Choroid plexus epithelial cell (primary cell): ENCODE measurements around a stretch of chr2.

DNA sequence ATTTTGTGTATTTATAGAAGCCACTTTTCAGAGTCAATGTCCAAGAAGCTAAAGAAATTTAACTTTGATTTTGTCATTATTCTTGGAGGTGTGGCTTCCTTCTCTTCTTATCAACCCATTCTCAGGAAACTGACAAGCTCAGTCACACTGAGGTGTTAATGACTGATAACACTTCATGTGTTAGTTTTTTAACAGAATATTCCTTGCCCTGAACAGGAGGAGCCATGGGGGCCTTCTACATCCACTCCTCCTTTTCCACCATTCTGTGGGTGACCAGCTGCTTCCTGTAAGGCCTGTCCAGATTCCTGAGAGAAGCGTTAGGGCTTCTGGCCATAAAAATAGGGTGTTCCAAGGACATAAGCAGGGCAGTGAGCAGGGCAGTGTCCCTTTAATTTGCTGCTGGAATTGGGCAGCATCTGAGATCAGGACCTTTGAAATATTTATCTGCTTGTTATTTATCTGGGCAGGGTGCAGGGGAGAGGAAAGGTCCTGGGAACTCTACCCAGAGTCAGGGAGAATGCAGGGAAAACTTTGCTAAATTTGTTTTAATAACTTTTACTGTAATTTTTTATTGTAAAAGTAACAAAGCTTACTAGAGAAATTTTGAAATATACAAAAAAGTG is 37.8 kb upstream of the EPAS1 start:
- RRBS, result no CpG with 5 or more reads among the region's 1 CpG

- RRBS, result under 1% methylated on average over 21 of the region's 87 CpGs
Observed at GRCh38 chr2:46298233-46299258, 1.3 kb downstream of the EPAS1 start.

DNA sequence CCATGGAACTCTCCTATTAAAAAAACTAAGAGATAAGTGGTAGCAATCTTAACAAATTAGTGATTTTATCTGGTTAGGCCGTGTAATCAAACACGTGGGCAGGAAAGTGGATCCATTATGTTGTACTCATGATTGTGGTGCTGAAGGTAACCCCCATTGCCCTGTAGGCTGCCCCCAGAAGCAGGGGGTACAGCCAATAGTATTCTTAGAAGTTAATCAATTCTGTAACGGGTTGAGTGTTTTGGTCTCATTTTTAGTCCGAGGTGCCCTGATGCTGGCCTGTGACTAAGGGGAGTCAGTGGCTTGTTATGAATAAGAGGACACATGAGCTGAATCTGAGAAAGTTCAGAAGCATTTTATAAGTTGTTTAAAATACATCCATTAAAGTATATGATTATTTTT is 8.5 kb downstream of the EPAS1 start:
- RRBS, result no CpG with 5 or more reads among the region's 4 CpGs

DNA sequence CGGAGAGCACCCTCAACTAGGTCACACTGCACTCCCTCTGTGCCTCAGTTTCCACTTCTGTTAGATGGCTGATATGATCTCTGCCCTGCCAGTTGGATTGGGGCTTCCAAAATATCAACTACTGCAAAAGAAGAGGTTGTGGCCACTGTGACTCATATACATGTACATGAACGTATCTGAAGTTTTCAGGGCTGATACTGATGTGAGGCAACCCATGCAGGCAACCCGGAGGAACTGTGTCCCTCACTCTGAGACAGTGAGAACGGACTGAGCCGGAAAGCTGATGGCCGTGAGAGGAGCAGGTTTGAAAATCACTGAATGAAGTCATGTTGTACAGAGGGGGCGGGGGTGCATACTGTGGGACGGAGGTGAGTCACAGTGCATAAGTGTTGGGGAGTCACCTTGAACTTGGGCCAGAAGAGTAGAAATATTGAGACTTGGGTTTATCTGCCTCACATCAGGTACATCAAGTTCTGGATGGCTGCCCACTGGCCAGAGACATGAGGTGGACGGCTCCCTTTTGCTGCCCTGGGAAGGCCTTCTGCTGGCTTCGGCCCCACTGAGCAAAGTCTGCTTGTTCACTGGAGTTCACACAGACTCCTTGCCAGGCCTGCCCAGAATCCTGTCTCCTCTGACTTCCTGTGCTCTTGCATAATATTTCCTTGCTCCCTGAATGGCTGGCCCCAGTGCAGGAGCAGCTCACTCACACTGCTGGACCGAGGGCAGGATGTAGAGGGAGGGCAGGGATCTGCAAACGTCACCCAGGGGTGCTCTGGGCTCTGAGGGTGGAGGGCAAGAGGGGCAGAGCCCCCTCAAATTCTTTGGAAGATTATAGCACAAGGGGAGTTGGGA is 18.0 kb downstream of the EPAS1 start:
- RRBS, result 0% methylated on average over 3 of the region's 12 CpGs

- RRBS, result no CpG with 5 or more reads among the region's 7 CpGs
Observed at GRCh38 chr2:46338442-46339139, 41.4 kb downstream of the EPAS1 start.

- RRBS, result no CpG with 5 or more reads among the region's 10 CpGs
Observed at GRCh38 chr2:46350322-46350833, 53.2 kb downstream of the EPAS1 start.

- RRBS, result no CpG with 5 or more reads among the region's 4 CpGs
Observed at GRCh38 chr2:46487871-46488519, 54.3 kb upstream of the RHOQ start.

DNA sequence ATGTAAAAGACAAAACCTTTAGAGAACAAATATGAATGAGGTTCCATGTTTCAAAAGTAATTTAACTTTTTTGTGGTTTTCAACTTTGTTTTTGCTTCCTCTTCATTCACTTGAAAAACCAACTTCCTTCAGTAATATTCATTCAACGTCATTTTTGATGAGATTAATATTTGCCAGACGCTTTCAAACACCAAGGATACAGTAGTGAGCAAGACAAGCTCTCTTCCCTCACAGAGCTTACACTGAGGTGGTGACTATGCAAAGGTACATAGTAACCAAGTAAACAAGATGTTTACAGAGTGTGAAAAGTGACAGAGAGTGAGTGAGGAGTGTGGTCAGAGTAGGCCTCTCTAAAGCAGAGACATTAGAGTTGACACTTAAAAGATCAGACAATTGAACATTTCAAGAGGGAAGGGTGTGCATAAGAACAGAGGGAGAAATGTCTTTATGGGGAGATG is 17.9 kb downstream of the CRIPT start:
- RRBS, result no CpG with 5 or more reads among the region's 2 CpGs

GRCh38 chr2:46656523-46657007 is 39.5 kb downstream of the CRIPT start:
- RRBS, result no CpG with 5 or more reads among the region's 3 CpGs

- RRBS, result no CpG with 5 or more reads among the region's 13 CpGs
Observed at GRCh38 chr2:46898973-46899362, 16.6 kb downstream of the MCFD2 start.

DNA sequence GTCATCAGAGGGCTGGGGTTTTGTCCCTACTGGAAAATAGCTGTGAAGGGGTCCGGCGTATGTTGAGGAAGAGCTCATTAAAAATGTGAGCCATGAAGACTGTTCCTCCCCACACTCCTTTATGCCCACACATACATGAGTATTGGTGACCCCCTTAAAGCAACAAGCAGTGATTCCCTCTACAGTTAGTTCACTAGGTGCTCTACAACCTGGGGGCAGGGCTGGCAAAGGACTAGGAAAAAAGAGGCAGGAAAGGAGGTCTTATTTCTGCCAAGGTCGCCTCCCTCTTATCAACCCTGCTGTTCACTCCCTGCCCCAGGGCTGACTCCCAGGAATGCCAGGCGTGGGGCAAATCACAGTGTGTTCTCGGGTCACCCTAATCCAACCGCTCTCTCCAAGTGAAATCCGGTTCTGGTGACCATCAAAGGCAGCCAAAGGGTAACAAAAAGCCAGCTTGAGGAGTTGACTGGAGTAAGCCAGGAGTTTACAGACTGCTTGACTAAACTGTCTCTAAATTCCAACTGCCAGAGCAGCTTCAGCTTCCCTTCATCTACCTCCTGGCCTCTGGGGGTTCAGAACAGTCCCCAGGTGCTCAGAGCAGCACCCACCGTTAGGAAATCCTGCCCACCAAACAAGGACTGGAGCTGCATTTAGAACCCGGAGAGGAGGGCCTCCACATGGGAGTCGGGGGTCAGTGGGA is 1.5 kb upstream of the TTC7A start:
- RRBS, result no CpG with 5 or more reads among the region's 10 CpGs

DNA sequence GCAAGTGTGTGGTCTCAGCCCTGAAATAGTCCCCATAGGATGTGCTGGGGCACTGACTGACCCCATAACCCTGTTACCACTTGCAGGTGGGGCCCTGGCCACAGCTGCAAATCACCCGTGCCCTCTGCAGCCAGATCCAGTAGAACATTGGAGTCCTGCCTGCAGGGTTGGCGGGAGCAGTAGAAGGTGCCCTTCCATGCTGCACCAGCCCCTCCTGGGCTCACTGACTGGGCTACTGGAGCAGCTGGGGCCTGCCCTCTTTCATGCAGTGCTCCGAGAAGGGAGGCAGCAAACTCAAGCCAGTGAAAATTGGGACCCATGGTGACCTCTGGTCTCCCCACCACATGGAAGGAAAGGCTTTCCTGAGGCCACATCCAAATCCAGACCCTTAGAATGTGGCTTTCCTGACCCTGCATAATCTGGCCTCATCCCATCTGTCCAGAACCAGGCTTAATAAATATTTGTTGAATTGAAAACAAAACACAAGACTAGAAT is 87.3 kb downstream of the TTC7A start:
- RRBS, result no CpG with 5 or more reads among the region's 3 CpGs

DNA sequence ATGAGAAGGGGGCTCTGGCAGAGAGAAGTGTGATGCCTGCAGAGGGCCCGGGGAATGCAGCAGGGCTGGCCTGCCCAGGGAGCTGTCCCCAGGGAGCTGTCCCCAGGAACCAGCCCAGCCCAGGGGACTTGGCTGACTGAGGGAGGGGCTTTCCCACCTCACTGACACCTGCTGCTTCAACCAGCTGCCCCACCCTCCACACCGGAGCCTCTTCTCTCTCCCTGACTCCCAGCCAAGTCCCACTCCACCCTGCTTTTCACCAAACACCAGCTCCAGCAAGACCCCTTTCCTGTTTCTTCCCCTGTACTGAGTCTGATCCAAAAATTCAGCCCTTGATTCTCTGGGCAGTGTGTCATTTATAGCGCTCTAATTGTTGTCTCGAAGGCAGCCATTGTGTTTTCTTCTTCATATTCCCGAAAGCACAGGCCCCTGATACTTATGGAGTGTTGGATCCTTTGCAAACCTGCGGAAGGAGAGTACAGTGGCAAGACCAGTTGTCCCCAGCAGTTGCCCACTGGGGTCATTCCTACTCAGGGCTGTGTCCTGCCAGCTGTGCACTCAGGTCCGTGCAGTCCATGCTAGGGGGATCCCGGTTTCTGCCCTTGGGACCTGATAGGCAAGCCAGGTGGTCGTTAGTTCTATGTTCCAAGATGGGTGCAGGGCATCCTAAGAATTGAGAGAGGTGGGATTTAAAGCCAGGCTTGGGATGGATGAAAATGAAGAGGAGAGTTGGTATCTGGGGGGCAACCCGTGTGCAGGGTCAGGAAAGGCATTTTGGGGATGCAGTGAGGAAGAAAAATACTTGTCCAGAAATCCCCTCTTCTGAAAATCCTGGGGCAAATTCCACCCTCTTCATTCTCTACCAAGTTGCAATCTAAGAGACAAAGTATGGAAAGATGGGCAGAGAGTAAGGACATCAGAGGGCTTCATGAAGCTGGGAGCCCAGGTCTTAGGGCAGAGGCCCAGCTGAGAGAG is 103.2 kb downstream of the TTC7A start:
- RRBS, result 3% methylated on average over 1 of the region's 10 CpGs

GRCh38 chr2:47057148-47057523 is 98.0 kb downstream of the STPG4 start:
- RRBS, result no CpG with 5 or more reads among the region's 3 CpGs

- RRBS, result no CpG with 5 or more reads among the region's 12 CpGs
Observed at GRCh38 chr2:47076568-47077317, 78.4 kb downstream of the STPG4 start.

- RRBS, result no CpG with 5 or more reads among the region's 7 CpGs
Observed at GRCh38 chr2:47077596-47078064, 77.5 kb downstream of the STPG4 start.

DNA sequence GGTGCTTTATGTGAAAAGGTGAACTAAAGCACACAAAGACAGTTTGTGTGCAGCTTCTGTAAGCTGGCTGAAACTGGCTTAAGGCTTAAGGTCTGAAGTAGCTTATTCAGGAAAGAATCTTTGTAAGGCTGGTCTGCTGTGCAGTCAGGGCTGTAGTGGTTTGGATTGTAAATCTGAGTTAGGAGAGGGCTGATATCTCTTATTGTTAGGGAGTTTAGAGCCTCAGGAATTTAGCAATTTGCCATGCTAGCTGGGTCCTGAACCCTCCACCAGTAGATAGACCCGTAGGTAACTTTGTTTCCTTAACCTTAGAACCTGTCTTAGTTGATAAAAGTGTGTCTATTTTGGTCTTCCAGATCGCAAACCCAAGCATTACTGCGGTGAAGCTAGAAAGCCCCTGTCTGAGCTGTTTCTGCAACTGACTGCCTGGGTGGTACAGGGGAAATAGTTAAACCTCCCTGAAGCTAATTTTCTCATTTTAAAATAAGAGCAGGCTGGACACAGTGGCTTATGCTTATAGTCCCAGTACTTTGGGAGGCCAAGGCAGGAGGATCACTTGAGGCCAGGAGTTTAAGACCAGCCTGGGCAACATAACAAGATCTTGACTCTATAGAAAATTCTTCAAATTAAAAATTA is 67.9 kb upstream of the EPCAM start:
- RRBS, result no CpG with 5 or more reads among the region's 3 CpGs

GRCh38 chr2:47354066-47355230 is 14.7 kb upstream of the EPCAM start:
- RRBS, result no CpG with 5 or more reads among the region's 15 CpGs

GRCh38 chr2:47654520-47655783 is 84.2 kb upstream of the KCNK12 start:
- RRBS, result no CpG with 5 or more reads among the region's 24 CpGs